B cell (primary cell): Measurements from ENCODE around the genes MAOA and NDP.

- PRO-cap: no peak
- CAGE, long polyA plus RNA: no peak
Measured at GRCh38 chrX:40473927-40474771, 106.6 kb upstream of the ATP6AP2 start.

- PRO-cap: no peak
- CAGE, long polyA plus RNA: no peak
Measured at GRCh38 chrX:41024640-41025076, 60.6 kb upstream of the USP9X start.

GRCh38 chrX:41025786-41026368, 59.4 kb upstream of the USP9X start:
- PRO-cap: no peak
- CAGE, long polyA plus RNA: no peak

GRCh38 chrX:41201200-41201627, 116.0 kb downstream of the USP9X start:
- PRO-cap: no peak
- CAGE, long polyA plus RNA: no peak

DNA sequence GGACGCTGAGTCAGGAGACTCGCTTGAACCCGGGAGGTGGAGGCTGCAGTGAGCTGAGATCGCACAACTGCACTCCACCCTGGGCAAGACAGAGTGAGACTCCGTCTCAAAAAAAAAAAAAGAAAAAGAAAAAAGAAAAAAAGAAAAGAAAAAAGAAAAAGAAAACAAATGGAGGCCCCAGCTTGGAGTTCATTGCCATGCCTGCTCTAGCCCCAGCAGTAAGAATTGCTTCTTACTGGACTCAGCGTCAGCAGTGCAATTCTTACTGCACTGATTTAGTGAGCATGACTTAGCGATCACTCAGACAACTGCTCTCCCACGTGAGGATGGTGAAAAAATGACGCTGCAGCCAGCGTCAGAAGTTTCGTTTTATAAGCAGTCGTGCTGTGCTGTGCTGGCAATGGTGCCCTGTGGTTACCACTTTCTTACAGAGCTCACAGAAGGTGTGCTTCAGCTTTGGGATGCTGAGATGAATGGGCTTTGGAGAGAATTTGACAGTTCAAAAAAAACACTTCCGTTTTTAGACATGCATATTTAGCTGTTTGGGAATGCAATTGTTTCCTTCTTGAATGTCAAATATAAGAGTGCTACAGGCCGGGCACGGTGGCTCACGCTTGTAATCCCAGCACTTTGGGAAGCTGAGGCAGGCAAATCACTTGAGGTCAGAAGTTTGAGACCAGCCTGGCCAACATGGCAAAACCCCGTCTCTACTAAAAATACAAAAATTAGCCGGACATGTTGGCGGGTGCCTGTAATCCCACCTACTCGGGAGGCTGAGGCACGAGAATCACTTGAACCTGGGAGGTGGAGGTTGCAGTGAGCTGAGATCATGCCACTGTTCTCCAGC, 68.2 kb upstream of the DDX3X start:
- PRO-cap: no peak
- CAGE, long polyA plus RNA: no peak

GRCh38 chrX:41332324-41333033, 1.5 kb upstream of the DDX3X start:
- PRO-cap: no peak
- CAGE, long polyA plus RNA: no peak

DNA sequence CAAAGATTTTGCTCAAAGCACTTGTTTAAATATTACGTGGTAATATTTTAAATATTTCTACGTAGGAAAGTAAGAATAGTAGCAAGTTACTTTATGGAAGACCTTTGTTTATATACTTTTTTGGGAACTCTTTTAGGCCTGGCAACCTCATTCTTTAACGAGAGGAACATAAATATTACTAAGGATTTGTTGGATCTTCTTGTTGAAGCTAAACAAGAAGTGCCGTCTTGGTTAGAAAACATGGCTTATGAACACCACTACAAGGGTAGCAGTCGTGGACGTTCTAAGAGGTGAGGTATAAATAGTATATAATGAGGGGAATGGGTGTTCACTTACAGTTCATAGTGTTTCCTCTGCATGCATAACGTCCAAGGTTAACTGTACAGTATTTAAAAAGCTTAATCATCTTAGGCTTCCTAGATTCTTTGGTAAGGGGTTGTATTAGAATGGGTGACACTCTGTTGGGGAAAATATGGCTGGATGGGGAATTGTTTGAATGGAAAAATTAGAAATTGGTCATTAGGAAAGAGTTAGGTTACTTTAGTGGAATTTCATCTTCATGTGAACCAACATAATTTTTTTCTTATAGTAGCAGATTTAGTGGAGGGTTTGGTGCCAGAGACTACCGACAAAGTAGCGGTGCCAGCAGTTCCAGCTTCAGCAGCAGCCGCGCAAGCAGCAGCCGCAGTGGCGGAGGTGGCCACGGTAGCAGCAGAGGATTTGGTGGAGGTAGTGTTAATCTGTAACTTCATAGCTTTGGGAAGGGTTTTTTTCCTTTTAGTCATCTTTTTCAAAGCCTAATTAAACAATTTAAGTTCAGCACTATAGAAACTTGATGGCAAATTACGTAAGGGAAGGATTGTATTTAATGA, 13.0 kb downstream of the DDX3X start:
- PRO-cap: no peak
- CAGE, long polyA plus RNA: no peak

- PRO-cap: no peak
- CAGE, long polyA plus RNA: no peak
Measured at GRCh38 chrX:41474544-41475056, 27.5 kb downstream of the NYX start.

GRCh38 chrX:41573145-41573878, 115.5 kb upstream of the GPR34 start:
- PRO-cap: no peak
- CAGE, long polyA plus RNA: no peak

DNA sequence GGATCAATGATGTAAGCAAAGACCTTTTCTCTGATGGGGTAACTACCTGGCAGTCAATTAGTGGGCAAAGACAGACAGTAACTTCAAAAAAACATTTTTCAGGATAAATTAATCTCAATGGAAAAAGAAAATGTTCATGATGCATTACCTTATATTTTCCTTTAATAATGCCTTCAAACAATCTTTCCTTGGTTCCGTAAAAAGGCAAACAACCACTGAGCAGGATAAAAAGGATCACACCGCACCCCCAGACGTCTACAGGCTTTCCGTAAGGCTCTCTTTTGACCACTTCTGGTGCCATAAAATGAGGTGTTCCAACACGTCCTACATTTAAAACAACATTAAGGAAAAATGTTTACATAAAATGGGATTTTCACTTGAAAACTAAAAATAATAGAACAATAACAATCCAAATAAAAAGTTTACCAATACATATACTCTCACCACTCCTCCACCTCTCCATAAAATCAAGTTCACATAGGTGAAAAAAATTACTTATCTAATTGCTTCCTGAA, 23.6 kb upstream of the GPR34 start:
- PRO-cap: no peak
- CAGE, long polyA plus RNA: no peak

DNA sequence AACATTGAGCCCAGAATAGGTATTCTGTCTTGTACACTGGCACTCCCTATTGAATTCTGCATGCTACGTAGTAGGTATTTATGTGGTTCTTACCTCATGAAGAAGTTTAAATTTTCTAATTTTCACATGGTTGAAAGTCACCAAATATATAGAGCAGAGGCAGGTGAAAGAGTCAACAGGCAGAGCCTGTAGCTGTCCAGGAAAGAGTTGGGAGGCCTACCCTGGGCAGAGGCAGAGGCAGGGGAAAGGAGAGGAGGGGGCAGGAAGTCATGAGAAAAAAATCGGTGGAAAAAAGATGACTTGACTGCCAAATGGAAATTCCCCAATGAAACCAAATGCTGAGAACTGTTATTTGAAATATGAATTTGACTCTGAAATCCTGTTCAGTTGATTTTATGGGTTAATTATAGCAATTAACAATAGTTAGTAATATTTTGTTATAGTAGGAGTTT, 23.1 kb upstream of the GPR34 start:
- PRO-cap: no peak
- CAGE, long polyA plus RNA: no peak

- PRO-cap: bidirectional peak, plus-strand start at chrX:41734254, minus-strand start at chrX:41733953
- CAGE, long polyA plus RNA: no peak
Measured at GRCh38 chrX:41733756-41734363, 9.9 kb downstream of the GPR82 start.

DNA sequence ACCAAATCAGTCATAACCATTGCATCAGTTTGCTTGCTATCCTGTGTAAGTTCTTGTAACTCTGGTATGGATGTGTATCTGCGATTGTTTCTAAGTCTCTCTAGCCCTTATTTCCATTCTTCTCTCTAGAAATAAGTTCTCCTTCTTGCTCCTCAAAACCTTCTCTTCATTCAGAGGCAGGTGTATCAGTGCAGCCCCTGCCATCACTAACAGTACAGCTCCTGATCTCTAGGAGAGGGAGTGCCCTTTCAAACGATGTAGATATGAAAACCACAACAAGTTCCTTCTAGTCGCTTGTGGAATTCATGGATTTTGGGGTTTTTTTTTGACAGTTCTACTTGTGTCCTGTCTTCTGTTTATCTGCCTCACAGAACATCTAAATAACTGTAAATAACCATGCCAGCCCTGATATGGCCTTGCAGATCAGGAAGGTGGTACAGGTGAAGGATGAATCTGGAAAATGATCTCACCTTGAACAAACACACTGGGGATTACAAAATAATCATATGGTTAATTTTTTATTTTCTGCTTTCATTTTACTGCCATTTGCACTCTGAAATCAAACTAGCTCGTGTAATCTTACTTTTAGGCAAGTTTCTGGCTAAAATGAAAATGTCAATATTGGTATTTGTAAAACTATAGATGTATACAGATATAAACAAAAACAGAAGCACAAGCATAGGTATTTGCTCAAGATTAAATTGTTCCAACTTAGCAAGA, 37.1 kb downstream of the GPR82 start:
- PRO-cap: no peak
- CAGE, long polyA plus RNA: no peak

GRCh38 chrX:41823603-41823984, 99.6 kb downstream of the GPR82 start:
- PRO-cap: no peak
- CAGE, long polyA plus RNA: no peak

DNA sequence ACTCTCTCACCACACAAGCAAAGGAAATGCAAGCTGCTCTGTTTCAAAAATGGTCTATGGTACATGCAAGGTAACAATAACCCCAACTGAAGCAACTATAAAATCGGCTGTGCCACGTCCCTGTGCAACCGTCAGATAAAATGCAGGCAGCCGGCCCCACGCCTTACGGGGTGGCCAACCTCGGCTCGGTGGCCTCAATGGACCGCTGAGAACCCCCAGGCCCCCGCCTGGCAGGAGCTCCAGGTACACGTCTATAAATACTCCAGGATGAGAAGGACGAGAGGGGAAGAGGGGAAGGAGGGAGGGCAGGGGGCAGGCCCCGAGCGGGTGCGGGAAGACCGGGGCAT, 847 bp downstream of the CASK start:
- PRO-cap: no peak
- CAGE, long polyA plus RNA: no peak

GRCh38 chrX:43279229-43279942, 376.7 kb upstream of the MAOA start:
- PRO-cap: no peak
- CAGE, long polyA plus RNA: no peak

- PRO-cap: no peak
- CAGE, long polyA plus RNA: no peak
Measured at GRCh38 chrX:43655978-43656804, at the start of gene MAOA. TSS of gene MAOA (plus strand) at chrX:43656299.

GRCh38 chrX:43745862-43746510, 89.9 kb downstream of the MAOA start:
- PRO-cap: no peak
- CAGE, long polyA plus RNA: no peak

- PRO-cap: no peak
- CAGE, long polyA plus RNA: no peak
Measured at GRCh38 chrX:43838666-43839211, 43.5 kb downstream of the MAOB start.

- PRO-cap: no peak
- CAGE, long polyA plus RNA: no peak
Measured at GRCh38 chrX:43973184-43973737, at the start of gene NDP. TSS of gene NDP (minus strand) at chrX:43973390.